M059J (cell line): Measurements from ENCODE around the genes OSTC and MCUB.

DNA sequence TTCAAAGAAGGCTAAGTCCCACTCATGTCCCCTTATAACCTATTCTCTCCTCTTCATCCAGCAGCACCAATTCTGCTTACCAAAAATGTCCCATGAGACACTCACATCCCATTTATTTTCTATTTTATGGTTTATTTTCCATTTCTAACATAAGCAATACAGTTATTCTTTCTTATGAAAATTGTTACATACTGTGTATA, 200.3 kb upstream of the DKK2 start:
- RAMPAGE, long total RNA: no peak

GRCh38 chr4:107824188-107824377, 649 bp upstream of the SGMS2 start:
- RAMPAGE, long total RNA: no peak

DNA sequence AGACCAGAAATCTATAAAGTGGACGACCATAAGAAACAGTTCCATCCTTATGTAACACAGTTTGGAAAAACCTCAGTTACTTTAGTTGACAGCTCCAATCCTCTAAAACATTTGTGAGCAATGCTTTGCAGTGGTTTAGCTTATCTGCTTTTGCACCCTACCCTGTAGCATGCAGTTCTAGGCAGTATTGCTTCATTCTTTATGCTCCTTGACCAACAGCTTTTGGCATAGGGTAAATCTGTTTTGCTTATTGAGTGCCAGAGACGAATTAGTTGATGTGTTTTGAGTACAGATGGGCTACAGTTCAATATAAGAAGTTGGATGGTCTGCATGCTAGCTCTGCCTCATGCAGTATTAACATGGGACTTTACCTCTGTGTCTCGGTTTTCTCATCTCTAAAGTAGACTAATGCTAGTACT, 2.6 kb downstream of the HADH start:
- RAMPAGE, long total RNA: no peak

- RAMPAGE, long total RNA: no peak
These were observed 54.3 kb downstream of the LEF1 start for GRCh38 chr4:108114326-108114955.

DNA sequence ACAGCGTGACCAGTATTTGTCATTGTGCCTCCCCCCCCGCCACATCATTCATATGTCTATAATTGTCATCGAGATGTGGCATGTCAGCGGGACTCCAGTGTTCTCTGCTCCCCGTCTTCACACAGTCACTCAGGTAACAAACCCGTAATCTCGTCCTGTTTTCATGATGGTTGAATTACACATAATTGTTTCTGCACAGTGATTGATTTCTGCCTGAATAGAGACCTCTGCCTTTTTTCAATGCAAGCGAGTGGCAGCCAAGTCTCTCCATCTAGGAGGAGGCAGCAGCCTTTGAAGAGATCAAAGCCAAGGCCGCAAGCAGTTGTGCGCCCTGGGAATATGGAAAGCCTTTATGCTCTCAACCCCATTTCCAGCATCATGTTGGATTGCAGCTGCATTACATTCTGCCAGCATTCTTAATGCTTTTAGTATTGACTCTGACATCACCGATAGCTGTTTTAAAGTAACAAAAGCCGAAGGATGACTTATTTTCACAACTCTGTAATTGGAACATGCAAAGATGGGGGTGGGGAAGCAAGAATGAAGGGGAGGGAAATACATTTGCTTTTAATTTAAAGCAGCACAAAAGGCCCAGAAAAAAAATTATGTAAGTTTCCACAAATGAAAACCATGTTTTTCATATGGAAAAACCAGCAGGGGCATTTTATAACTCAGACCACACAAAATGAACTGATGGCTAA, 27.2 kb downstream of the LEF1 start:
- RAMPAGE, long total RNA: no peak

DNA sequence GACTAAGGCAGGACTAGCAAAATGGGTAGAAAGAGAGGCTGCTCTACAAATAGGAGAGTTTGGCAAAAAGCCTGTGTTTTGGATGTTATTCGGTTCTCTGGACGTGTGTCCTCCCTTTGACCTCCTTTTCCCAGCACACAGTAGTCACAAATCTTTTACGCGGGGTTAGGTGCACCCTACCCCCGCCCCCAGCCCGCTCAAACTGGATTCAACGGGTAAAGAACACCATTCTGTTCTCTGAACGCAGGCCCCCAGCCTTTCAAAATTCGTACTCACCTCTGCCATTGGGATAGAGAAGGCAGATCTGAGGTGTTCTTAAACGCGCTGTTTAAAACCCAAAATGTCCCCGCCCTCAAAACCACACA, 2.8 kb downstream of the LEF1 start:
- RAMPAGE, long total RNA: no peak

GRCh38 chr4:108171830-108172870, 3.4 kb upstream of the LEF1 start:
- RAMPAGE, long total RNA: no peak

DNA sequence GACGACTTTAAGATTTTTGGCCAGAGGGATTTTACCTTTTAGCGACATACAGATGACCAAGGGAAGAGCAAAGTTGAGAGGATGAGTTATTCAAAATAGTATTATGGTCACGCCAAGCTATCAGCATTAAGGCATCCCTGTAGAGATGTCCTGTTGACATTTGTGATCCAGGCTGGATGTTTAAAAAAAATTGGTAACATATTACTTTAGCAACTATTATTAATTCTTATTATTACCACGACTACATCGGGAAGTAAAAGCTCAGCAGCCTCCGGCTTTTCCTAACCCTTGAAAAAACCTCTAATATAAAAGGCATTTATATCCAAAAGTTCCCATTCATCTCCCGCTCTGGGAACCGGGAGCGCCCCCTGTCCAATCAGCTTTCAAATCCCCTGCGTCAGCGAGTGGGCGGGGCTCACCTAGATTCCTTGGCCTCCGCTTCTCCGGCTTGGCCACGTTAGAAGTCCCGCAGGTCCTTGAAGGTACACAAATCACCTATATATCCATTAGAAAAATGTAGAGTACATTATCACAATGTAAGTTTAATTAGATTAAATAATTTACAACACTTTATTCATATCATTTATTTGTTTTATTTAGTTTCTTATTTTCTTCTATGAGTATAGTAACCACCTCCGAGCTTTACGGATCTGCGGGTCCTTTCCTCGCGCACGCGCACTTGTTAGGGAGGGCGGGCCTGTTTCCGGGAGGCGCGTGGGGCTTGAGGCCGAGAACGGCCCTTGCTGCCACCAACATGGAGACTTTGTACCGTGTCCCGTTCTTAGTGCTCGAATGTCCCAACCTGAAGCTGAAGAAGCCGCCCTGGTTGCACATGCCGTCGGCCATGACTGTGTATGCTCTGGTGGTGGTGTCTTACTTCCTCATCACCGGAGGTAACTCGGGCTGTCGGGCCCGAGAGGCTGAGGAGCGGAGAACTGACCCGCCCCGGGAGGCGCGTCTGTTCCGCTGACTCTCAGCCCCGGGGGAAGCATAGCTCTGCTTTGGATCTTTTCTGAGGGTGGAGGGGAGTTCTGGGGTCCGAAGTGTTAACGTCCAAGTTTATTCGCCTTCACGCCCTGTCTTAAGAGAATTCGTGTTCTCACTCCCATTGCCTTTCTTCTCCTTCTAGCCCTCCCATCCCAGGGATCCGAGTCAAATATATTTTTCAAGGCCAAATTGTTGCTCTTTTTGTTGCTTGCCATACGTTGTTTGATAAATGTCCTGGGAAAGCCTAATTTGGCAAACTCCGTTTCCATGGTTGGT, at the start of gene OSTC:
TSS of gene OSTC (plus strand) at position 698 of the 1,263 bp plus-strand sequence.
- RAMPAGE, long total RNA: start-site peak on the plus strand centred at position 722 of the sequence, 56 bp wide, 862 and 309 reads in 2 replicates

DNA sequence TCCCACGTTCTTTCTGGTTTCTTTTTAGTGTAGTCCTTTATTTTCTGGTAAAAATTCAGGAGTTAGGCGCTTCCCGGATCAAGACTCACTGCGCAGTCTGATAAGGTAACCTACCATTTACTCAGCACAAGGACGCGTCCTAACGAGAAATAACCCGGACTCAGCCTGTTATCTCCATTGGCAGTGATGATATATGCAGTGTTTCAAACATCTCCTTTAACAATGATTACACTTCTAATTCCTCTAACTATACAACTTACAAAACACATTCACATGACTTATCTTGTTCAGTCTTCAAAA, 393 bp upstream of the ETNPPL start:
- RAMPAGE, long total RNA: no peak

DNA sequence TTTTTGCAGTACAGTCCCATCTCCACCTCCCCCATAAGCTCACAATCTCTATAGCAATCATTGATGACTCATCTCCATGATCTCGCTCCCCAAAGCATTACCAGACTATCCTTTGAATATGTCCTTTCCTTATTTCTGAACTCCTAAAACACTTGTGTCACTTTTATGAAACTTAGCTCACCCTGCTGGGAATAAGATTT, 224.8 kb upstream of the ETNPPL start:
- RAMPAGE, long total RNA: no peak

DNA sequence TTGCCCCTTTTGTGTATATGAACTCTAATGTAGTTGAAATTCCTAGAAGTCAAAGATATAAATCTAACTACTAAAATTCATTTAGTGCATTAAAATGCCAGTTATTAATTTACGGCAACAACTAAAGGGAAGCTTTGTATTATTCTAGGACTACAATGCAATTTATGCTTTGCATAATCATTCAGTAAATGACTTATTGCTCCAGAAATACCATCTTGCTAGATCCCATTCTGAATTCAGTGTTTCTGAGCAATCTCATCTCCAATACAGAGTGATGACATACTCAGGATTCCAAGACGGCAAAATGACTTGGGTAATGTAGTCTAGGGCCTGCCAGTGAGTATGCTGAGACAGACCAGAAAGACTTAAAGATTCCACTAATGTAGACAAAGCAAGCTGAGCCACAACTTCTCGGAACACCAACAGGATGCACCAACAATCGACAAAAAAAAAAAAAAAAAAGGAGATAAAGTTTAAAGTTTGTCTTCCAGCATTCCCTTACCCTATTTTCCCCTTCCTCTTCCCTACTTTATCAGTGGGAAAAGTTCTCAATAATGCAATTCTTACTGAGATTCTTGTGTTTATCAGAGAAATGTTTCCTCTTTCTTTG, 953 bp upstream of the SEC24B start:
- RAMPAGE, long total RNA: no peak

DNA sequence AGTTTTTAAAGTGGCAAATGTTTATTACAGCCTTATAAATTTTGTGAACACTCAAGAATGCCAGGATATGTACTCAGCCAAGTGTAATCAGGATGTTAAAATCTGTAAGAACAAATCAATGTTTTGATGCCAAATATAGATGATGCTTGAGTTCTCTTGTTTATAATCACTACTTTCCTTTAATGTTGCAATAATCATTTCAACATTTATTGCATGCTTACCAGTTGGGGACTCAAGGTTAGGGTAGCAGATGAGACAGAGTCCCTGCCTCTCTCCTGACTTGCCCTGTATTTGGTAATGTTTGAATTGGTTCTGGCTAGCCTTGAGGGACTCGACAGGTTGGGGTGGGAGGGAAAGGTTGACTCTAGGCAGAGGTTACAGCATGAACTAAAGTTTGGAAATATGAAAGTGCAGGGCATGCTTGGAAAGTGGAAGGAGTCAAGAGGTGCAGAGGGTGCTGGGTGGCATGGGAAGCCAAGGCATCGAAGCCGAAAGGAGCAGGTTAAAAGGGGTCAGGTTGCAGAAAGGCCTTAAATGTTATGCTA, 2.0 kb downstream of the SEC24B start:
- RAMPAGE, long total RNA: no peak

- RAMPAGE, long total RNA: no peak
These were observed 32.9 kb upstream of the MCUB start for GRCh38 chr4:109527175-109527494.

DNA sequence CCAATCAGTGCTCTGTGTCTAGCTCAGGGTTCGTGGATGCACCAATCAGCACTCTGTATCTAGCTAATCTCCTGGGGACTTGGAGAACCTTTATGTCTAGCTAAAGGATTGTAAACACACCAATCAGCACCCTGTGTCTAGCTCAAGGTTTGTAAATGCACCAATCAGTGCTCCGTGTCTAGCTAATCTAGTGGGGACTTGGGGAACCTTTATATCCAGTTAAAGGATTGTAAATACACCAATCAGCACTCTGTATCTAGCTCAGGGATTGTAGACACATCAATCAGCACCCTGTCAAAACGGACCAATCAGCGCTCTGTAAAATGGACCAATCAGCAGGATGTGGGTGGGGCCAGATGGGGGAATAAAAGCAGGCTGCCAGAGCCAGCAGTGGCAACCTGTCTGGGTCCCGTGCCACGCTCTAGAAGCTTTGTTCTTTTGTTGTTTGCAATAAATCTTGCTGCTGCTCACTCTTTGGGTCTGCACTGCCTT, 2.0 kb upstream of the MCUB start:
- RAMPAGE, long total RNA: no peak

GRCh38 chr4:109559960-109560719, at the start of gene MCUB:
MCUB (plus strand) TSS chr4:109560246.
- RAMPAGE, long total RNA: no peak

- RAMPAGE, long total RNA: no peak
These were observed 16.0 kb downstream of the MCUB start for GRCh38 chr4:109576099-109576394.

DNA sequence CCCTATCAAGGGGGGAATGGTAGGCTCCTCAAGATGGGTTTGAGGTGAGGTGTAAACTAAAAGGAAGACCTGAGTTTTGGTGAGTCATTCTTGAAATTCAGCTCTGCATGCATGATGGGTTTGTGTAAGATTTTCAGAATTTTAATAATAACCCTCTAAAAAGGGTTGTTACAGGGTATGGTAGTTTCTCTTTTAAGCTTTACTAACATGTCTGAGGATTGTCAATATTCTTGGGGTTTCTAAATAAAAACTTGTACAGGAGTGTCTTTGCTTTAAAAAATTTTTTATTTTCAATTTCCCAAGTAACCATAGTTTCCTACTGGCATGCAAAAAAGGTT, 53.2 kb downstream of the CASP6 start:
- RAMPAGE, long total RNA: no peak

- RAMPAGE, long total RNA: no peak
These were observed 7.8 kb downstream of the PLA2G12A start for GRCh38 chr4:109721880-109722705.

DNA sequence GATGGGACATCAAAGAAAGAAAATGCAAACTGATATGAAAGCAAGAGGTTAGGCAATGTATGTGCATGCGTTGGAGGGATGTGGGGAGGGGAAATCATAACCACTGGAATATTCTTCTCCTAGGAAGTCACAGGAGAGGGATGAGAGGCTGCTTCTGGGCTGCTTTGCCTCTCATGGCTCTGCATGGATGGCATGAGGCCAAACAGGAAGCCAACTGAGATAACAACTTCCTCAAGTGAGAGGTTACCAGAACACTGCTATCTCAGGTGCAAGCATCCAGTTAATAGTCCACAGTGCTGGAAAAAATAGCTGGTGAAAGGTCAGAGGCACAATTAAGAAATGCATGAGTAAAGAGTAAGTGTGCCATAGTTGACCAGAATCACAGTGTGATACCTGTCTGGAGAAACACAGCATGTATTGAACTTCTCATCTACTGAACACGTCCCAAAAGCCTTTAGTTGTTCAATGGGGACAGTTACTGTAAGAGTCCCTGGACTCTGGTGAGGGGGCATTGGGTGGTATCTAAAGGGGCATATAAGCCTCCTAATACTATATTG, 113.2 kb downstream of the ELOVL6 start:
- RAMPAGE, long total RNA: no peak

DNA sequence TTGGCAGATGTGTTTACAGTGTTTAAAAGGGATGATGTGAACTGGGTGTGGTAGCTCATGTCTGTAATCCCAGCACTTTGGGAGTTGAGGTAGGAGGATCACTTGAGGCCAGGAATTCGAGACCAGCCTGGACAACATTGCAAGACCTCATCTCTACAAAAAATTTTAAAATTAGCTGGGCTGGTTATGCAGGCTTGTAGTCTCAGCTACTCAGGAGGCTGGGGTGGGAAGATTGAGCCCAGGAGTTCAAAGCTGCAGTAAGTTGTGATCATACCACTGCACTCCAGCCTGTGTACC, 63.8 kb downstream of the ELOVL6 start:
- RAMPAGE, long total RNA: no peak